ENCODE measurements around the genes USP19, CCDC71, C3orf62 and UBA7.

DNA sequence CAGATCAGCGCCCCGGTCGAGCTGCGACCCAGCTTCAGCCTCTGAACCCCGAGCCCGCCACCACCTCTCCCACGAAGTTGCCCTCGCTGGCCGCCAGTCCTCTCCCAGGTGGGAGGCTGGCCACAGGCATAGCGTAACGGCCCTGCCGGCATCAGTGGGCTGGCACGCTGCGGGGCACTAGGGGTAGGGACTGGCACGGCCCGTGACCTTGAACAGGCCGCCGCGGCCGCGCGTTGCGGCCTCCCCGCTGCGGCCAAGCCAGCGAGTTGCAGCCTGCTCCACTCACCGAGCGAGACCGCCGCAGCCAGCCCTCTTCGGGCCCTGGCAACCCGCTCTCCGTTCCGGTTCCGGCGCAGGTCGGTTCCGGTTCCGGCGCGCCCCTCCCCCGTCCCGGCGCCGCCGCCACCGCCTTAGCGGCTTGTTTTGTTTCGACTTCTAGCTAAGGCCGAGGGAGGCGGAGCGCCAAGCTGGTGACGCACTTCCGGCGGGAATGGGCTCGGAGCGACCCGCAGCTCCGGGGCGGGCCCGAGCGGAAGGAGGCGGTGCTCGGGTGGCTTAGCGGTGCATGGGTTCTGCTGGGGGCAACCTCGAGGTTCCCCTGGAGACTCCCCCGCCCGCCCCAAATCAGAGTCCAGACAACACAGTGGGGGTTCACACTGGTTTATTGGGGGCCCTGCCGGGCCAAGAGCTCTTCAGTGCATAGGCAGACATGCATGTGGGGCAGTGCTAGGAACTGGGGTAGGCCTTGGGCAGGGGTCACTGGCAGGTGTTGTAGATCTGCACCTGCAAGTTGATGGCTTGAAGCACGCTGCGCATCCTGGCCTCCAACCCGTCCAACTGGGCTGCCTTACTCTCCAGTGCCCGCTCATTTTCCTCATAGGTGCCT, at the start of gene USP19:
USP19 (minus strand) TSS at position 354 of the 886 bp plus-strand sequence.
- PRO-cap: bidirectional peak, plus-strand start at position 478 of the sequence, minus-strand start at position 323 of the sequence

GRCh38 chr3:49129442-49129738, 3.5 kb downstream of the LAMB2 start:
- PRO-cap: no peak

DNA sequence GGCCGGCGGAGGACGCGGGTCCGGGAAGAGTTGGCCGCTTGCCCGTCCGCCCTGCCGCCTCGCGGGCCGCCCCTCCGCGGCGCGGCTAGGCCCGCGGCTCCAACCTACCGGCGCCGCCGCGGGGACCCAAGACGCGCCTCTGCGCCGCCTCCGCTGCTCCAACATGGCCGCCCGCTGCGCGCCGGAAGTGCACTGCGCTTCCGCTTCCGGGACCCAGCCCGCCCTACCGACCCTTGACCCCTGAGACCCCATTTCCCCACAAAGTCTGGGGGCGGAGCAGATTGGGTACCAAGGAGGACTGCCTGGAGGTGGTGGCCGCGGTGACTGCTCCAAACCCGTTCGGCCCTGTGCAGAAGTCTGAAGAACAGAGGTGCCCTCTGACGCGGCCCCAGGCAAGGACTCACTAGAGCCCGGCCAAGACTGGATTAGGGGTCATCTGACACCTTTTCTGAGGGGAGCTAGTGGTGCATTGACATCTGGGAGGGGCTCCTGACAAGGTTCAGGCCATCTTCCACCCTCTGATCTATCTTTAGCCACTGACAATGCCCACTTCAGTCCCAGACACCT, at the start of gene CCDC71:
CCDC71 (minus strand) TSS at position 173 of the 567 bp plus-strand sequence.
- PRO-cap: bidirectional peak, plus-strand start at position 279 of the sequence, minus-strand start at position 165 of the sequence

- PRO-cap: no peak
Observed at GRCh38 chr3:49175949-49176417, 4.6 kb downstream of the KLHDC8B start.

- PRO-cap: no peak
Observed at GRCh38 chr3:49218381-49219168, 19.3 kb downstream of the IHO1 start.

DNA sequence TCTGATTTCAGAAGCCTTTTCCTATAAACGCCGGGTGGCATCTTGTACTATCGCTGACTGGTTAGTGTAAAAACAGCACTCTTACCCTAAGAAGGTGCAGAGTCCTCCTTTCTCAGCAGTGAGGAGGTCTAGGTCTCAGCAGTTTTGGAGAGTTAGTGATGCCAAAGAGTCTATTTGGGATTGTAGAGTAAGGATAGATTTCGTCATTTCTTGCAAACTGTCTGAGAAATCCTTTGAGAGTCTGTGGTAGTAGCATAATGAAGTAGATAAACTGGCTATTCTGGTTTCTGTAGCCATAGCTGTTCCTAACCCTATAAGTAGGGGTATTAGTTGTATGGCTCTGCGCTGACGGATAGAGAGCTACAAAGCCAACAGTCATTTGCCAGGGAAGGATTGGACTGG, 22.6 kb downstream of the IHO1 start:
- PRO-cap: no peak

GRCh38 chr3:49276226-49277414, at the start of gene C3orf62:
Gene C3orf62 (minus strand): TSS chr3:49277232.
- PRO-cap: bidirectional peak, plus-strand start at chr3:49277298, minus-strand start at chr3:49277019

DNA sequence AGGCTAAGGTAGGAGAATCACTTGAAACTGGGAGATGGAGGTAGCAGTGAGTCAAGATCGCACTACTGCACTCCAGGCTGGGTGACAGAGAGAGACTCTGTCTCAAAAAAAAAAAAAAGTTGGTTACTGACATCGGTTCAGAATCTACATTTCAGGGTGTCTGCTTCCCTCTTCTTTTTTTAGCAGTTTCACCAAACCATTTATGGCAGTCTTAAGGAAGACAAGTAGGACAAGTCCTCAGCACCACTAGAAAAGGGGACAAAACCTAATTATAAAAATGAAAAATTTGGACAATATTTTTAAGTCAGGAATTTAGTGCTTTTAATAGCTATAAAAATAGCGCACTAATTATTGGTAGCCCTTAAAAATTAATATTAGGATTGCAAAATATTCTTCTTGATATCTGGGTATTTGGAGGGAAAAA, 3.4 kb upstream of the USP4 start:
- PRO-cap: unidirectional peak, minus-strand start at position 64 of the sequence

- PRO-cap: no peak
Observed at GRCh38 chr3:49349232-49349957, 8.8 kb downstream of the GPX1 start.

DNA sequence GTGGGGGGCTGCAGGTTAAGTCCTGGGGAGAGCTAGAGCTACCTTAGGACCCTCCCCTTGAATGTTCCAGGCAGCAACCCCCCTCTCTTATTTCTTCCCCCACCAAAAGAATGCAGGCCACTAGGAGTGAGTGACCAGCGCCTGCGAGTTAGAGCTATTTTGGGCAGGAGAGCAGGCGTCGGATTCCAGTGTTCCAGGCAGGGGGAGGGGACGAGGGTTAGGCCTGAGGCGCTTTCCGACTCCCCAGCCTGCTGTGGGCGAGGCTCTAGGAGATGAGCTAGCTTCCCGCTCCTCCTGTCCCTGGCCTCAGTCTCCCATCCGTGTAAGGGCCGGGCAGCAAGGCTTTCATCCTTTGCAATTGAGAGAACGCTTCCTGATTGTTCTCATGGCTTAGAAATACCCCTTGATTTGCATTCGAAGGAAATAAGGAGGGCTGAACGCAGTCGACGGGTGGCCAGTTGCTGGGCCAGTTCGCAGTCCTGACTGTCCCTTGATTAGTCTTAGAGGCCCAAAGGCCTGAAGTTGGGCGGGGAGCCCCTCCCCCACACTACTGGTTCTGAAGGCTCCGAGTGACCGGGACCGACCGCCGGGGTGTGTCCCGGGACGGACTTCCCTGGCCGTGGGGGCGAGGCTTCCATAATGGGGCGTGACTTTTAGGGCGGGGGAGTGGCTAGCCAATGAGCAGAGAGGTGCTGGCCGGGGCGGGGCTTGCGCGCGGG, 522 bp upstream of the DAG1 start:
- PRO-cap: bidirectional peak, plus-strand start at position 413 of the sequence, minus-strand start at position 360 of the sequence; bidirectional peak, plus-strand start outside the sequence, minus-strand start at position 615 of the sequence

GRCh38 chr3:49471719-49472582, 1.9 kb downstream of the DAG1 start:
- PRO-cap: no peak

- PRO-cap: unidirectional peak, minus-strand start at chr3:49691678
Observed at GRCh38 chr3:49691392-49691741, 2.0 kb downstream of the RNF123 start.

GRCh38 chr3:49813804-49814566, at the start of gene UBA7:
Gene UBA7 (minus strand): TSS chr3:49813953.
- PRO-cap: bidirectional peak, plus-strand start at chr3:49814003, minus-strand start at chr3:49813946

DNA sequence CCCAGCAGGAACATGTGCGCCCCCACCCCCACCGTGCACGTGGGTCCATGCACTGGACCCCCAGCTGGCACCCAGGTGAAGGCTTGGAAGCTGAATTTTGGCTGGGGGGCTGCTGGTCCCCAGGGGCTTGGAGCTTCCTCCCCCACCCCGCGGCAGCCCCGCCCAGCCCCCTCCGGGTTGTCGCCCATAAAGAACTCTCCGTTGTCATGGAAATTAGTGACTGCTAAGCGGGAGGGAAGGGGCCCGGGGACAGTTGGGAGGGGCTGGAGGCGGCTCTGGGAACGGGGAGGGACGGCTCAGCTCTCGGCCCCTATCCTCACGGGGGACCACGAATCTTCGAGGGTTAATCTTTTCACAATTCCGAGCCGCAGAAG, 562 bp downstream of the CAMKV start:
- PRO-cap: no peak

GRCh38 chr3:49873438-49874076, 3.9 kb upstream of the CAMKV start:
- PRO-cap: no peak

DNA sequence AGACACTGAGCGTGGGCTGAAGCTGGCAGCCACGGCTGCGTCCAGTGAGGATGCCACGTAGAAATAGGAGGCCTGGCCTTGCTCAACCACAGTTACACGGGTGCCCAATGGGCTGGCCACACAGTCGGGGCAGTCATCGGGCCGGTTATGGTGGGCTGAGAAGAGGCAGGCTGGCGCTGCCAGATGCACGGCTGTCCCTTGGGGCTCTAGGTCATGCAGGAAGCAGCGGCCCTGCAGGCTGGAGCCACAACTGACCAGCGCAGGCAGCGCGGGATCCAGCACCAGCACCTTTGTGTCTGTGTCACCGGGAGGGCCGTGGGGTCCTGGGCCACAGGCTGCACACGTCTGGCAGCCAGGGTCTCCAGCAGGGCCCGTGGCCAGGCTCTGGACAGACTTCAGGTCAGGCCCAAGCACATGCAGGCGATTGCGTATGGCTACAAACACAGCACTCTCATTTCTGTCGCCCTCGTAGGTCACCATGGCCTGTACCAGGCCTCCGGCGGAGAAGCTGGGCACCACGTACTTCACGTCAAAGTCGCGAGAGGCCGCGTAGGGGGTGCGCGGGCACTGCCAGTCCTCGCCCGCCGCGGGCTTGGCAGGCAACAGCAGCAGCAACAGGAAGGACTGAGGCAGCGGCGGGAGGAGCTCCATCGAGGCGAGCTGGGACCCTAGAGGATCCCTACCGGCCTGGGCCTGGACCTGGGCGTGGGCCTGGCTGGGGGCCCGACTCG, 549 bp downstream of the MST1R start:
- PRO-cap: no peak

DNA sequence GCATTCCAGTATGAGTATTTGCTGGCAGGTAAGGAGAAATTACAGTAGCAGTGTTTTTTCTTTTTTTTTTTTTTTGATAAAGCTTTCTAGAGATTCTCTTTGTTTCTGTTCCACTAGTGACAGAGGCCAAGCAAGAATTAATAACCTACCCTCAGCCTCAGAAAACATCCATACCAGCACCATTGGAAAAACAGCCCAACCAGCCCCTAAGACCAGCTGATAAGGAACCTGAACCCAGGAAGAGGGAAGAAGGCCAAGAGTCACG, 31.2 kb upstream of the RBM5 start:
- PRO-cap: no peak

GRCh38 chr3:50061721-50062258, 26.9 kb upstream of the RBM5 start:
- PRO-cap: no peak

DNA sequence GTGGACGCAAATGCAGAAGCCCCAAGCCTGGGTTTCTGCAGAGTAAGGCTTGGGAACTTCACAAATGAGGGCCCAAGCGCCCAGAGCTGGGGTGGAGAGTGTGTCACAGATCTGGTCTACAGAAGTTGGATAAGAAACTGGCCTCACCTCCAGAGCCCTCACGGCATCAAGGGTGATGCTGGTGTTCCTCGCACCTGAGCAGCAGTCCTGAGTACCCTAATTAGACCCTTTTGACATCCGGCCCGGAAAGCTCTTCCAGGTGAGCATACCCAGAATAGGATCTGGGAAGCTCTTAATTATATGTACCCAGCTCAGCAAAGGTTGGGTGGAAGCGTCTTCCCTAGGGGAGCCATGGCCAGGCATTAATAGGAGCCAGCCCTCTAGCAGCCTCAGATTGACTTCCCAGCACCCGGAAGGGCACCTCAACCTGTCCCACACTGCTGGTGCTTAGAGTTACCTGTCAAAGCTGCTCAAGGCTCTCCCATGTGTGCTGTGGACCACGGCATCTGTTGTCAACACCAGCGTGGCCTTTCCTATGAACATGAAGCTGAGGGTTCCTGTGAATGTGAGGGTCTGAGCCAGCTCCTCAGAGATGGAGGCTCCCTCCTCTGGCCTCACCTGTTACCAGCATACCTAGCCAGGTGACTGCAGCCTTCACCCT, 31.9 kb downstream of the RBM5 start:
- PRO-cap: no peak

- PRO-cap: bidirectional peak, plus-strand start at chr3:50155084, minus-strand start at chr3:50154895
Observed at GRCh38 chr3:50154449-50155163, 518 bp upstream of the SEMA3F start.

Measured in vermiform appendix (tissue), 1 donor.